ENCODE measurements around a stretch of chr19.

DNA sequence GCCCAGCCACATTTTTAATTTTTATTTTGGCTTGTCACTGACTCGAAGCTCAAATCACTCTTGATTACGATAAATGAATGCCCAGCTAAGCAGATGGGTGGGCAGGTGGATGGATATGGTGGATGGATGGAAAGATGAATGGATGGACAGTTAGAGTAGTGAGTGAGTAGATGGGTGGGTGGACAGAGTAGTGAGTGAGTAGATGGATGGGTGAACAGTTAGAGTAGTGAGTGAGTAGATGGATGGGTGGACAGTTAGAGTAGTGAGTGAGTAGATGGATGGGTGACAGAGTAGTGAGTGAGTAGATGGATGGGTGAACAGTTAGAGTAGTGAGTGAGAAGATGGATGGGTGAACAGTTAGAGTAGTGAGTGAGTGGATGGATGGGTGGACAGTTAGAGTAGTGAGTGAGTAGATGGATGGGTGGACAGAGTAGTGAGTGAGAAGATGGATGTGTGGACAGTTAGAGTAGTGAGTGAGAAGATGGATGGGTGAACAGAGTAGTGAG lies 9.8 kb downstream of the SLC27A5 start:
- PRO-cap: no peak

Data from neutrophil (primary cell).